Placental epithelial cell (primary cell): Measurements from ENCODE around the genes FAM9C, TCEANC and RAB9A.

DNA sequence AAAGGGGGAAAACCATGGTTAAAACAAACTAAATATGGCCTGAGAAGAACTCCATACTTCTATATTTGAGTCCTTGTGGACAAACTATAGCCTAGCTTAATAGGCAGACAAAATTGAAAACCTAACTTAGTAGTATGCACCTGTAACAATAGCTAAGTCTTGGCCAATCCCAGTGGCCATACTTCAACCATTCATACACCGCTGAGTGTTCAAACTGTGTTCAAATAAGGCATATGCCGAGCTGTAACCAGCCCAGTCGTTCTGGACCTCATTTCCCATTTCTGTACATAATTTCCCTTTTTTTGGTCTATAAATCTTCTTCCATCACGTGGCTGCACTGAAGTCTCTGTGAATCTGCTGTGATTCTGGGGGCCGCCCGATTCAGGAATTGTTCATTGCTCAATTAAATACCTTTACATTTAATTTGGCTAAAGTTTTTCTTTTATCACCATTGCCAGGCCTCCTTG is 27.8 kb downstream of the FAM9C start:
- CAGE, long polyA plus RNA, result no peak

- CAGE, long polyA plus RNA, result no peak
Observed at GRCh38 chrX:13028645-13029423, 15.6 kb downstream of the FAM9C start.

- CAGE, long polyA plus RNA, result no peak
Observed at GRCh38 chrX:13044376-13044925, at the start of gene FAM9C. Gene FAM9C, minus strand, starts transcription at chrX:13044620.

DNA sequence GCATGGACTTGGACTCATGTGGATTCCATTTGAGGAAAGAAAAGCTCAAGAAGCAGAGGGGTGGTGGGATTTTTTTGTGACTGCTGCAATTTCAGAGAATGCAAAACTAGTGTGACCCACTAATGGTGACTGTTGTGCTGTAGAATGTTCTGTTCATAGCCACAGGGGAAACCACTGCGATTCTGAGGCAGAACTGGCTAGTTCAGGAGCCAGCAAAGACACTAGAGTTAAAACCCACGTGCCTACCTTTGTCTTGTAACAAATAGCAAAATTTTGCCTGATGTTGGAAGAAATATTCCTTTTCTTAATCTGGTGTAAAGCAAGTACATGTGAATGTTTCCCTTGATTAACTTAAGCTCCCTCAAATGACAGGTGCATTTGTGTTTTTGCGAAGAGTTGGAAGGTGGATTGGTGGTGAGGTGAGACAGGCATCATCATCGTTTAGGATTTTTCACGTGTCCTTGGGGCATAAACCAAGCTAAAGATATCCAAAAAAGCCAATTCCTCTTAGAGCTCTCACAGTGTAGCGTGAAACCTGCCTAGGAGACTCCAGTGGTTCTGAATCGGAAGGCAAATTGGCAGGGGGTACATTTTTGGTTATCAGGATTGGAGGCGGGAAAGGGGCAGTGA is 38.0 kb upstream of the FAM9C start:
- CAGE, long polyA plus RNA, result no peak

- CAGE, long polyA plus RNA, result no peak
Observed at GRCh38 chrX:13123986-13124265, 79.5 kb upstream of the FAM9C start.

- CAGE, long polyA plus RNA, result no peak
Observed at GRCh38 chrX:13432357-13432864, 112.6 kb upstream of the ATXN3L start.

DNA sequence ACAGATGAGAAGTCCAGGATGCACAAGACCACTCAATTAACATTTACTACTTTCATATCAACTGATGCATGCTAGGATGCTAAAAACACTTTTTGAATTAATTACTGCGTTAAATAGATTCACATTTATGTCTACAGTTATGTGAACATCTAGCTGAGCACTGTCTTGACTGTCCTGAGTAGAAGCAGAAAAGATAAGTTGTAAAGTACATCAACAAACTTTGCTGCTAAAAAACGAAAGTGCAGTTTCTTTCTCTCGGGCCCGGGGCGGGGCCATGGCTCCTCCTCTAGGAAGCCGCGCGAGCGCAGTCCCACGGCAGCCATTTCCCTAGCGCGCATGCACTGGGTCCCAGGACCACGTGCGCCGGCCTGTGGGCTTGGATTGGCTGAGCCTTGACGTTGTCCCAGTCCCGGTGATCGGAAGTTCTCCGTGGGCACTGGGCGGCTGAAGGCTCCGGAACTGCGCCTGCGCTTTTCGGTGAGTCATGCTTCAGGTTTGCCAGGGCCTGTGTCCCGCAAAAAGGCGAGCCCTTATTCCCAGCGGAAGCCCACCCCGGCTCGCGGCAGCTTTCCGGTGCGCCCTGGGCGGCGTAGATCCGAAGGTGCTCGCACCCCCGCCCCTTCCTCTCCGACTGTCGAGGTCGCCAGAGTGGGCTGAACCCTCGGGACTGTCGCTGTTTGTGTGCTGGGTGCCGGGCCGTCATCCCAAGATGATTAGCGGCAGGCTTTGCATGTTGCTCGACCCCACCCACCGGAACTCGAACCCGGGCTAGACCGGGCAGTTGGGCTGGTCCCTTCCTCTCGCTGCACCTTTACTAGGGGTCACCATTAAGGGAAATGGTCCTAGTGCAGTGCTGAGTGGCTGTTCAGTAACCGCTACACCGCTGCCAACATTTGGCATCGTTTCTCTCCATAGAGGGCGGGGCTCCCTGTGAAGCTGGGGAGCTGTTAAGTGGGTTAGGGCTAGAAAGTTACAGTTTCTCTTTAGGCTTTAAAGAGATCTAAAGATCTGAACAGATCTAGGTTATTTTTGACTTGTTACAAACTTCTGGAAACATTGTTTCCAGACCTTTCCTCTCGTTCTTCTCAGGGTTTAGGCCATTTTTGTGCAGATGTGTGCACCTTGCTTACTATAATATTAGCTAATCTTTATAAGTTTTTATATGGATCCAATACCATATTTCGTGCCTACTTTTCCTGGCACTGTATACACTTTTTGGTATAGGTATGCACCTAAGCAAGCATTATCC is at the start of gene TCEANC:
Gene TCEANC, plus strand, starts transcription at position 430 of the 1,249 bp plus-strand sequence.
- CAGE, long polyA plus RNA, result no peak

GRCh38 chrX:13688568-13689644 is at the start of gene RAB9A:
Gene RAB9A, plus strand, starts transcription at chrX:13689128.
- CAGE, long polyA plus RNA, result no peak

DNA sequence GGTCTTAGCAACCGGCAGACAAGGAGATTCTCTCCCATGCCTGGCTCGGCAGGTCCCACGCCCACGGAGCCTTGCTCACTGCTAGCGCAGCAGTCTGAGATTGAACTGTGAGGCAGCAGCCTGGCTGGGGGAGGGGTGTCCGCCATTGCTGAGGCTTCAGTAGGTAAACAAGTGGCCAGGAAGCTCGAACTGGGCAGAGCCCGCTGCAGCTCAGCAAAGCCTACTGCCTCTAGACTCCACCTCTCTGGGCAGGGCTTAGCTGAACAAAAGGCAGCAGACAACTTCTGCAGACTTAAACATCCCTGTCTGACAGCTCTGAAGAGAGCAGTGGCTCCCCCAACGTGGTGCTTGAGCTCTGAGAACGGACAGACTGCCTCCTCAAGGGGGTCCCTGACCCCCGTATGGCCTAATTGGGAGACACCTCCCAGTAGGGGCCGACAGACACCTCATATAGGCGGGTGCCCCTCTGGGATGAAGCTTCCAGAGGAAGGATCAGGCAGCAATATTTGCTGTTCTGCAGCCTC is 9.4 kb downstream of the TRAPPC2 start:
- CAGE, long polyA plus RNA, result no peak

- CAGE, long polyA plus RNA, result no peak
Observed at GRCh38 chrX:13764724-13765290, 30.3 kb downstream of the OFD1 start.

- CAGE, long polyA plus RNA, result no peak
Observed at GRCh38 chrX:13816069-13816393, 862 bp downstream of the GPM6B start.

GRCh38 chrX:15277483-15278118 is 7.7 kb upstream of the ASB9 start:
- CAGE, long polyA plus RNA, result no peak

GRCh38 chrX:15789890-15790302 is 388 bp upstream of the ZRSR2 start:
- CAGE, long polyA plus RNA, result no peak

- CAGE, long polyA plus RNA, result no peak
Observed at GRCh38 chrX:16577312-16578126, 72.4 kb upstream of the S100G start.

DNA sequence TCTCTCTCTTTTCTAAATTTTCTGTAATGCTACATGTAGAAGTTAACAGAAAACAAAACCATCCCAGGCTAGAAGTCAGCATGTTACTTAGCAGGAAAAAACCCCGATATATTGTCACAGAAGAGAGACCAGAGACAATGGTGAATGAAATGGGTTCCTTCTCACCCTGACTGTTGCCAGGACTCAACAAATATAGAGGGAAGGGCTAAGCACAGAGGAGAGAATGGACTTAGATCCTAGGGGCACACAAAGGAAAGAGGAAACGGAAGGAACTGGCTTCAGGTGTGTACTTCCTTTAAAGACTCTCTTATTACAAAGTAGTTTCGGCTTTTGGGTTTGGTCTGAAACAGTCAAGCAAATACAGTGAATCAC is 46.2 kb upstream of the S100G start:
- CAGE, long polyA plus RNA, result no peak

- CAGE, long polyA plus RNA, result no peak
Observed at GRCh38 chrX:16711203-16711660, 1.2 kb downstream of the CTPS2 start.

GRCh38 chrX:16737076-16737864 is 17.9 kb downstream of the SYAP1 start:
- CAGE, long polyA plus RNA, result no peak

DNA sequence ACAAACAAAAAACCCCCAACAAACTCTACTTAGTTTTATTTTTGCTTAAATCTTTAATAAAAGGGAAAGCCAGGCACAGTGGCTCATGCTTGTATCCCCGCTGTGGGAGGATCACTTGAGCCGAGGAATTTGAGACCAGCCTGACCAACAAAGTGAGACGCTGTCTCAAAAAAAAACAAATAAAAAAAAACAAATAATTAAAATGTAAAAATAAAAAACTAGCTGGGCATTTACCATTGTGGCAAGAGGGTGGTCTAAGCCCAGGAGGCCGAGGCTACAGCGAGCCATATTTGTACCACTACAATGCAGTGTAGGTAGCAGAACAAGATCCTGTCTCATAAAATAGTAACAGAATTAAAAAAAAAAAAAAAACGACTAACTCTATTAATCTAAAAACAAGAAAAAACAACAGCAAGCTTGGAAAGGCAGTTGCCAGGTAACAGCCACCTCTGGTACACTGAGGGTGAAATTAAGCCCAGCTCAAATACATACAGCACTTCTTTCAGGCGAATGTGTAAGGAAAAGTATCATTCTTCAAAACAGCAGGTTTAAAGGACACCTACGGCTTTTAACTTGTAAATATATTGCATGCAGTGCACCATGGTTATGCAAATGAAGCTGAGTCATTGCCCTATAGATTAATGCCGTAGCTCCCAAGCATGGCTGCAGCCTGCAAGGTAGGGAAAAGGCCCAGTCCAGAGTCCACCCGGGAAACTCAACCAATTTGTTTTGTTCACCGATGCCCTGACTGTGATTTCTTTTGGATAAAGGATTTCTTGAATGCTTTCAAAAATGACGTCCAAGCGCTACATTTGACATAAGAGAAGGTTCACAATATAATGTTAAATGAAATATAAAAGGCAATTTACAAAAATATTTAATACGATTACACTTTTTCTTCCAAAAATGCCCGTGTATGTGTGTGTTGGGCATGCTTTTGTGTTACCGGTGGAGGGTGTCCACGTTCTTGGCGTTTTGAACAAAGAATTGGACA is 14.5 kb upstream of the TXLNG start:
- CAGE, long polyA plus RNA, result no peak

DNA sequence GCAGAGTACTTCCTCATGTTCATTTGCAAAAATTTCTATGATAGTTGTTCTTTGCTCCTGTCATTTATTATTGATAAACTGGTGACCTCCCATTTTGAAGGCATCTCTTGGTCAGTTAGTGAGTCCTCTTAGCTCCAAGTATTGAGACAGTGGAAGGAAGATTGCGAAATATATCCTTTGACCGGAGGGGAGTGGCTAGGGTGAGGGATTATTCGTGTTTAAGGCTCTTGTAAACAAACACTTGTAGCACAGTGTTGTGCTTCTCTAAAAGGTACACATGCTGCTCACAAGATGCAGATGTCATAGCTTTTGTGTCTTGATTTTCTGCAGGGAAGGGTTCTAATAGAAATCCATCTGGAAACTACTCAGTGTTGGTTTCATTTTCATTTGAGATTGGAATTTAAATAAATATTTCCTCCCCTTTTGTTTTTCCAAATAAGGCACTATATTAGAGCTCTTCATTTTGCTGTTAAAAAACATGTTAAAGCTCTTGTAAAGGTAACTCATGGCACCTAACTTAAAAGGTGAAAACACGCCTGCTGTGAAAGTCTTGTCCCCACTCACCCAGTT is 21.8 kb downstream of the TXLNG start:
- CAGE, long polyA plus RNA, result no peak

- CAGE, long polyA plus RNA, result no peak
Observed at GRCh38 chrX:16827801-16828750, 41.8 kb downstream of the TXLNG start.